Gastroesophageal sphincter (tissue), 4 donors: ENCODE measurements around the genes ABHD3 and RIOK3.

- PRO-cap, result unidirectional peak, plus-strand start at chr18:14431083
- RAMPAGE, long total RNA, 4 experiments, result no peak in any of the 4 experiments
Observed at GRCh38 chr18:14430455-14431728, 112.5 kb downstream of the POTEC start.

- PRO-cap, result no peak
- RAMPAGE, long total RNA, 4 experiments, result no peak in any of the 4 experiments
Observed at GRCh38 chr18:21056753-21057429, 54.7 kb downstream of the ROCK1 start.

GRCh38 chr18:21704101-21704865 lies at the start of gene ABHD3:
Gene ABHD3, minus strand, starts transcription at chr18:21704774.
- PRO-cap, result unidirectional peak, minus-strand start at chr18:21704424; bidirectional peak, plus-strand start at chr18:21704916, minus-strand start at chr18:21704774
- RAMPAGE, long total RNA, 4 experiments, result no peak in any of the 4 experiments

- PRO-cap, result bidirectional peak, plus-strand start at chr18:21740837, minus-strand start at chr18:21740619
- RAMPAGE, long total RNA, 4 experiments, result no peak in any of the 4 experiments
Observed at GRCh38 chr18:21740272-21740680, 316 bp upstream of the MIB1 start.

GRCh38 chr18:21846565-21847243 lies 106.1 kb downstream of the MIB1 start:
- PRO-cap, result no peak
- RAMPAGE, long total RNA, 4 experiments, result no peak in any of the 4 experiments

GRCh38 chr18:21867567-21868666 lies 127.3 kb downstream of the MIB1 start:
- PRO-cap, result no peak
- RAMPAGE, long total RNA, 4 experiments, result no peak in any of the 4 experiments

DNA sequence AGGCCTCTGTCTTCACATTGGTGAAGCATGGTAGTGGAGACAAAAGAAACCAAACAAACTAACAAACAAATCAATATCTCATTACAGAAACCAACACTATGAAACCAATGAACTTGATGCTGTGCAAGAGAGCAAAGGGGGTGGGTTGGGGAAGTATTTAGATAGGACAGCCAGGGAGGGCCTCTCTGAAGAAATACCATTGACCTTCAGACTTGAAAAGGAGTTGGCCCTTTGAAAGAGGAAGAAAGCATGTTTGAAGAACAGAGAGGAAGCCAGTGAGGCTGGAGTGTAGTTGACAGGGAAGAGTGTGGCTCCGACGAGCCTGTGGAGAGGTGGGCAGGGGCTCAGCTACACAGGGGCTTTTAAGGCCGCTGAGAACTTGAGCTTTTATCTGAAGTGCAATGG lies 151.0 kb upstream of the GATA6 start:
- PRO-cap, result no peak
- RAMPAGE, long total RNA, 4 experiments, result no peak in any of the 4 experiments

GRCh38 chr18:22110415-22110930 lies 58.9 kb upstream of the GATA6 start:
- PRO-cap, result no peak
- RAMPAGE, long total RNA, 4 experiments, result no peak in any of the 4 experiments

- PRO-cap, result no peak
- RAMPAGE, long total RNA, 4 experiments, result no peak in any of the 4 experiments
Observed at GRCh38 chr18:22188882-22189817, 19.8 kb downstream of the GATA6 start.

GRCh38 chr18:22192919-22193898 lies 23.8 kb downstream of the GATA6 start:
- PRO-cap, result unidirectional peak, plus-strand start at chr18:22193148; unidirectional peak, plus-strand start at chr18:22193691
- RAMPAGE, long total RNA, 4 experiments, result no peak in any of the 4 experiments

GRCh38 chr18:22210198-22210991 lies 41.0 kb downstream of the GATA6 start:
- PRO-cap, result no peak
- RAMPAGE, long total RNA, 4 experiments, result no peak in any of the 4 experiments

DNA sequence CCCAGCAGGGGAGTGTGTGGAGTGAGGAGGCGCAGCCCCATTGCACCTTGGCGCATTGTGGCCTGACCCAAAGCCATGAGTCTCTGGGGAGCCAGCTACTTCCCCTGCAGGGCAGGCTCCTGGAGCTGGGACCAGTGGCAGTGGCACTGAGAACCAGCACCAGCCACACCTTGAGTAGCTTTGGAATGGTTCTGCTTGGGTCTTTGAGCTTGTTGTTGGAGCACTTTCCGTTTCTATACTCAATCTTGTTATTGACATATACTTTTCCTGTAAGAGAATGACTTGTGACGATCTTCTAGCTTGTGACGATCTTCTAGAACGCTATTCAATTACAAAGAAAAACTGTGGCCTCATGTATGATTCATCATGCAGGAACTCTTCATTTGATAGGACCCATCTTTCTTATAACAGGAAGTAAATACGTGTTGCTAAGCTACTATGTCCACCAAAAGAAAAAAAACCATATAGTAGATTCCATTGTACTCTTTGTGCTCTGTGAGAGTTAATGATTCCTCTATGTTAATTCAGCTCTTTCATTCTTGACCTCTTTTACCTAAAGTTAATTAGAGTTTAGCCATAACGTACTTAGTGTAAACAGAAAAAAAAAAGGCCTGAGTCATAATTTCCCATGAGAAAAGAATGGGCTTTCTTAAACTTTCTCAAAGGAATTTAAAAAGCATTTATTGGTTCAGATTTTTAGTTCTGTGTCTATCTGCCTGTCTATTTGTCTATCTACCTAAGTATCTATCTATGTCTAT lies 113.1 kb downstream of the GATA6 start:
- PRO-cap, result no peak
- RAMPAGE, long total RNA, 4 experiments, result no peak in any of the 4 experiments

DNA sequence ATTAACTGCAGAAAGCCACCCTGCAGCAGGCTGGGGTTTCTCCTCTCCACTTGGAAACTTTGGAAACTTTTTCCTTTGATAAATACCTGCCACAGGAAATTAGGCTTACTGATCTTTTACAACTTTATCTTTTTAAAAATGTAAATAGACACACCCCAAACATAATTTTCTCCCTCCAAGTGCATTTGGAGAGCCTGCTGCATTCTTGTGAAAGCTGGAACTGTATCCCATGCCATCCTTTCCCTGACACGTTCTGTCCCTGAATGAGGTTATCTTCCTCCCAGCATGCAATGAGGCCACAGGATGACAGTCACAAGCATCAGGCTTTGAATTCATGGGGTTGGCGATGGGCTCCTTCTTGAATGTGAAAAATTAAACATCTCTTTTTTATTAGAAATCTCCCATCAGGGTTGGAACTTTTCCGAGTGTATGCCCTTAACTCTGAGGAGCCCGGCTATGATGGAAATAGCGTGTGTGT lies 77.8 kb downstream of the CTAGE1 start:
- PRO-cap, result no peak
- RAMPAGE, long total RNA, 4 experiments, result no peak in any of the 4 experiments

- PRO-cap, result bidirectional peak, plus-strand start at chr18:22347195, minus-strand start at chr18:22347089
- RAMPAGE, long total RNA, 4 experiments, result no peak in any of the 4 experiments
Observed at GRCh38 chr18:22346767-22347644, 70.7 kb downstream of the CTAGE1 start.

GRCh38 chr18:23283855-23284521 lies 148.7 kb downstream of the CABLES1 start:
- PRO-cap, result no peak
- RAMPAGE, long total RNA, 4 experiments, result no peak in any of the 4 experiments

GRCh38 chr18:23357700-23358415 lies 79.9 kb downstream of the TMEM241 start:
- PRO-cap, result unidirectional peak, plus-strand start at chr18:23357984; bidirectional peak, plus-strand start at chr18:23358236, minus-strand start at chr18:23358156
- RAMPAGE, long total RNA, 4 experiments, result no peak in any of the 4 experiments

DNA sequence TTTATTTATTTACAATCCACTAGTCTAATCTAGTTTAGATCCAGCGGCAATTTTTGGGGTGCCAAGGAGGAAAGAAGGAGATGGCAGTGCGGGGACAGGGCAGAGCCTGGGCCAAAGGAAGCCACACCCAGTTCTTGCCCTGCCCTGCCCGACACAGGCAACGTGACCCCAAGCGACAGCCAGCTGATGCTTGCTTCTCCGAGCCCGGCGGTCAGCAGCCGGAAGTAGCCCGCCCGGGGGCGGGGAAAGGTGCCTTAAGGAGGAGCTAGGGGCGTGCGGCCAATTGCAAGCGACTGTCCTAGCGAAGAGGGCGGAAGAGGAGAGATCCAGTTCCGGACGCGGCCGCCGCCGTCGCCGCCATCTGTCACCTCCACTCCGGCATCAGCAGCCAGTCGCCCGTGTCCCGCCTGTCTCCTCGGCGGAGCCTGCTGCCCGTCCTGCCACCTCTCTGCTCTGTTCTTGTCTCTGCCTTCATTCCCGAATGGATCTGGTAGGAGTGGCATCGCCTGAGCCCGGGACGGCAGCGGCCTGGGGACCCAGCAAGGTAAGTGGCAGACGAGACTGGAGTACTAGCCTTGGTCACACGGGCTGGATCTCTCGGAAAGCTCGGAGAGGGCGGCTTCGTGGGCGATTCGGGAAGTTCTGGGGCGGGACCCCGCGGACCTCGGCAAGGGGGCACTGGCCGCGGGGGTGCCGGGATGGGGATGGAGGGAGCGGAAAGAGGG lies at the start of gene RIOK3:
RIOK3 (plus strand) TSS at position 329 of the 725 bp plus-strand sequence.
- PRO-cap, result bidirectional peak, plus-strand start at position 329 of the sequence, minus-strand start at position 226 of the sequence
- RAMPAGE, long total RNA, 4 experiments, result start-site peak on the plus strand in 3 of 4 experiments, centred at positions 345 to 351 of the sequence, 24 to 597 reads per replicate

DNA sequence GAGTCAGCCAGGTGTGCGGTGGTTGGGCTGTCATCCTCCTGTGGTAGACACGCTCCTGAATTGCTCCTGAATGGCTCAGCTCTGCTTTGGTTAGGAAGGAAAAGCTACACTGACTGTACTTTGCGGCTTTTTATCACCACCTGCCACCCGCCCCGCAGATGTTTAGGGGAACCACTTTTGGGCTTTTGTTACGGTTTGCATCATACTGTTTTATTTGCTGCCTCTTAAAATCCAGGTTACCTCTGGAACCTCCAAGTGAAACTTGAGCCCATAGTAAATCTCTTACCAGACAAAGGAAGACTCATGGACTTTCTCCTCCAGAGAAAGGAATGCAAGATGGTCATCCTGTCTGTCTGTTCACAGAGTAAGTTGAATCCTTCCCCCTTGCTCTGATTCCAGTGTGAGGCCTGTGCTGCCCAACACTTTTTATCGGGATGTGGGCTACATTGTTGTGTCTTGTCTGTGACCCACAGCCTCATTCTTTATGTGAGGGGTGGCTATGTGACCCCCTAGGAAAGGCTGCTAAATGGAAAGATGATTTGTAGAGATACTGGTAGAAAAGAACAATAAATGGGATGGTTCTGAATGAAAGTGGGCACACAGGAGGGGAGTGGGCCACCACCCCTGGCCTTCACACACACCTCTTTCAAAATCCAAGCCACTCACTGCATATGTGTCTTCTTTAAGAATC lies 23.2 kb downstream of the RMC1 start:
- PRO-cap, result no peak
- RAMPAGE, long total RNA, 4 experiments, result no peak in any of the 4 experiments

GRCh38 chr18:23612350-23612916 lies 26.1 kb upstream of the NPC1 start:
- PRO-cap, result no peak
- RAMPAGE, long total RNA, 4 experiments, result no peak in any of the 4 experiments

GRCh38 chr18:23828400-23828786 lies 139.1 kb downstream of the LAMA3 start:
- PRO-cap, result no peak
- RAMPAGE, long total RNA, 4 experiments, result no peak in any of the 4 experiments